Urinary bladder (tissue), 3 donors: ENCODE measurements around the genes ANO8, UNC13A and JAK3.

- PRO-cap: no peak
- RAMPAGE, long total RNA: no peak
Measured at GRCh38 chr19:17090476-17091286, 15.1 kb downstream of the MYO9B start.

DNA sequence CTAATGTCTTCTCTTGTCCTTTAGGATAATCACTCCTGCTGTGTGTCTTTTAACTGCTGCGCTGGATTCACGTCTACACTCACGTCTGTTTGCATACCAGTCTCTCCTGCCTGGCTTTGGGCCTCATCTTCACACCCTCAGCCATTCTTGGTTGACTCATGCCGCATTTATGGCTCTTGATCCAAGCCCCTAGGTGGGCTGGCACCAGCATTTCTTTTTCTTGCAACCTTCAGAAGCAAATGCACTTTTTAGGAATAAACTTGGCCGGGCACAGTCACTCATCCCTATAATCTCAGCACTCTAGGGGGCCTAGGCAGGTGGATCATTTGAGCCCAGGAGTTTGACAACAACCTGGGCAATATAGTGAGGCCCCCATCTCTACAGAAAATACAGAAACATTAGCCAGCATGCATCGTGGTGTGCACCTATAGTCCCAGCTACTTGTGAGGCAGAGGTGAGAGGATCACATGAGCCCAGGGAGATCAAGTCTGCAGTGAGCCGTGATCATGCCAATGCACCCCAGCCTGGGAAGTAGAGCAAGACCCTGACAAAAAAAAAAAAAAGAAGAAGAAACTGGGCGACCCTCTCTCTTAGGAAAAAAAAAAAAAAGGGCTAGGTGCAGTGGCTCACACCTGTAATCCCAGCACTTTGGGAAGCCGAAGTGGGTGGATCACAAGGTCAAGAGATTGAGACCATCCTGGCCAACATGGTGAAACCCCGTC, 23.0 kb downstream of the MYO9B start:
- PRO-cap: no peak
- RAMPAGE, long total RNA: no peak

DNA sequence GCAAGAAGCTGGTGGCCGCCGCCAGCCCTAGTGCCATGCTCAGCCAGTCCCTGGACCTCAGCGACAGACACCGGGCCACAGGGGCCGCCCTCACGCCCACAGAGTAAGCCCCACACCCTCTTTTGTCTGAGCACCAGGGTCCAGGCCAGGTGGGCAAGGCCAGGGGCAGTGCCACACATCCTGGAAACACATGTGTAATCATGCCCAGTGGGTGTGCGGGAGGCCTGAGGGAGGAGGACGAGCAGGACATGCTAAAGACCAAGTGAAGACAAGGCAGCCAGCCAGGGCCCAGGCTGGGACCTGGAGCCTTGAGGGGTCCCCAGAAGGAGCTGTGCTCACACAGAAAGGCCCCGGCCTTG, 19.8 kb upstream of the USE1 start:
- PRO-cap: no peak
- RAMPAGE, long total RNA: no peak

- PRO-cap: no peak
- RAMPAGE, long total RNA: no peak
Measured at GRCh38 chr19:17220070-17220962, 5.2 kb downstream of the USE1 start.

GRCh38 chr19:17239971-17240329, 5.8 kb downstream of the NR2F6 start:
- PRO-cap: no peak
- RAMPAGE, long total RNA: no peak

- PRO-cap: no peak
- RAMPAGE, long total RNA: no peak
Measured at GRCh38 chr19:17255275-17255715, 9.2 kb downstream of the USHBP1 start.

- PRO-cap: bidirectional peak, plus-strand start at chr19:17334879, minus-strand start at chr19:17334850
- RAMPAGE, long total RNA: no peak
Measured at GRCh38 chr19:17334340-17335391, at the start of gene ANO8. Gene ANO8 (minus strand): TSS chr19:17334855.

DNA sequence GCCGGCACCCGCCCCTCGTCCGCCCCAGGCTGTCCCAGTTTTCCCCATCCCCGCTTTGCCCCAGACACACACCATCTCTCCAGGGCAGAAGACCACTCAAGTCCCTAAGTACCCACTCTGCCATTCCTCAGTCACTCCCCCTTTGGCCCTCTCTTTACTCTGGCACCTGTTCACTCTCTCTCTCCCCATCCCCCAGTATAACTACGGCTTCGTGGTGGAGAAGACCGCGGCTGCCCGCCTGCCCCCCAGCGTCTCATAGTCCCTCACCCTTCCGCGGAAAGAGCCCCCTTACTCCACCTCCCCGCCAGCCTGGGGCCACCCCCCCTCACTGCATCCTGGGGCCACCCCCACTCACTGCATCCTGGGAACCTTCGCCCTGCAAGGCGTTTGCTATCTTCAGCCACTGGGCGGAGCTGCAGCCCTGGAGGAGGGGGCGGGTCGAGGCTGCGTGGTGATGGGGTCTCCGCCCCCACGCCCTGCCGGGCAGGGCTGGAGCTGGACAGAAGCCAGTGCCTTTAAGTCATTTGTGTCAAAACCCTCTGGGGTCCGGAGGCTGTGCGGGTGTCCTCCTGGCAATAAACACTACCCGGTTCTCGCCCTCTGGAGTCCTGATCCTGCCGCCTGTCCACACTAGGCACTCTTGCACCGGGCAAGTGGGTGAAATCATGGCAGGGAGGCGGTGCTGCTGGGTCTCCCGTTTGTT, 5.0 kb downstream of the MVB12A start:
- PRO-cap: no peak
- RAMPAGE, long total RNA: no peak

GRCh38 chr19:17447721-17448507, 554 bp downstream of the TMEM221 start:
- PRO-cap: no peak
- RAMPAGE, long total RNA: no peak

DNA sequence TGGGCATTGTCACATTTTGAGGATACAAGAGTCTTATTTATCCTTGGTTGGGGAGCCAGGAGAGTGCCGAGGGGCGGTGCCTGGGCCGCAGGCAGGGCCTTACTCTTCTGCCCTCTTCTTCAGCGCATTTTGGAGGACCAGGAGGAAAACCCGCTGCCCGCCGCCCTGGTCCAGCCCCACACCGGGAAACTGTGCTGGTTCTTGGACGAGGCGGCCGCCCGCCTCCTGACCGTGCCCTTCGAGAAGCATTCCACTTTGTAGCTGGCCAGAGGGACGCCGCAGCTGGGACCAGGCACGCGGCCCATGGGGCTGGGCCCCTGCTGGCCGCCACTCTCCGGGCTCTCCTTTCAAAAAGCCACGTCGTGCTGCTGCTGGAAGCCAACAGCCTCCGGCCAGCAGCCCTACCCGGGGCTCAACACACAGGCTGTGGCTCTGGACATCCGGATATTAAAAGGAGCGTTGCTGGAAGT, 6.2 kb upstream of the NIBAN3 start:
- PRO-cap: no peak
- RAMPAGE, long total RNA: no peak

- PRO-cap: no peak
- RAMPAGE, long total RNA: no peak
Measured at GRCh38 chr19:17577837-17578280, 22.4 kb downstream of the COLGALT1 start.

DNA sequence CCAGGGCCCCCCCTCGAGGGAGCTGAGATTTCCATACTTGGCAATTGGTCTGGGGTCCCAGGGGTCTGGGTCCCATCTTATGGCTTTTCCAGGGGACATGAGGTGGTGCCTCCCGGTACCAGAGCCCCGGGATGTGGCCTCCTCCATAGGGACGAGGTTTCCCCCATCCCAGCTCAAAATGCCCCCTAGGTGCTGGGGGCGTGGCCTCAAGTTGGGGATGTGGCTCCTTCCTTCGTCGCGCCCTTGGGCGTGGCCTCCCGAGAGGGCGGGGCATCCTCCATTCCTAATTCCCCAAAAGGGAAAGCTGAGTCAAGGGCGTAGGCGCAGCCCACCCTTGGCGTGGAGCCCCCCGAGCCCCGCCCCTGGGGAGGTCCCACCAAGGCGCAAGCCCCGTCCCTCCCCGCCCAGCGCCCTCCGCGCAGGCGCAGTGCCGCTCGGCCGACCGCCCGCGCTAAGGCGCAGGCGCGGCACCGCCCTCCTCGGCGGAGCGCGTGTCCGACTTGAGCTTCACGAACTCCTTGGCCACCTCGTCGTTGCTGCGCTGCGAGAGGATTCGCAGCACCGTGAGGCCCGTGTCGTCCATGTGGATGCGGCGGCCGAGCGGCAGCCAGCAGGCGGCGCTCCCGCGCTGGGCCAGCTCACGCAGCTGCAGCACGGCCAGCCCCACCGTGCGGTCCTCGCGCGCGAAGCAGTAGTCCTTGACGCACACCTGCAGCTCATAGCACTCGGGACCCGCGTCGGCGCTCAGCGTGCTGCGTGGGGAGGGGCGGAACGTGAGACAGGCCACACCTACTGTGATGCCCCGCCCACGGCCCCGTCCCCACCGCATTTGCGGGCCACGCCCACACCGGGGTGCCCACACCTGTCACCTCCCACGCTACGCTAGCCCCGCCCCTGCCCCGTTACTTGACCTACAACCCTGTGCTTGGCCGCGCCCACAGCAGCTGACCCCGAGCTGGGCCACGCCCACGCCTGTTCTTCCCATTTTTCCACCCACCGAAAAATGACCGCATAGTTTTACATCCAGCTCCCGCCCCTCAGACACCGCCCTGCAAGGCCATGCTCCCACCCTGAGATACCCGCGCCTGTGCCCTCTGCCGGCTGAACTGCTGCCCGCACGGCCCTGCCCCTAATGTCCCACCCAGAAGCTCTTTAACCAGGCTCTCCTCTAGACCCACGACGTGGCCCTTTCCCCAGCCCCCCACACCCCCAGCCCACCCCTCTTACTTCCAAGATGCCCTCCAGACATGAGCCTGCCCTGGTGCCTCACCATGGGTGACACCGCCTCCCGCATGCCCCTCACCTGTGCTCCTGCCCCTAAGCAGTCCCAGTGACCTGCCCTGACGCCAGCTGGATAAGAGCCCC, 50.6 kb downstream of the COLGALT1 start:
- PRO-cap: no peak
- RAMPAGE, long total RNA: no peak

- PRO-cap: no peak
- RAMPAGE, long total RNA: no peak
Measured at GRCh38 chr19:17688065-17688894, at the start of gene UNC13A. Gene UNC13A (minus strand): TSS chr19:17688354.

- PRO-cap: bidirectional peak, plus-strand start at chr19:17842321, minus-strand start at chr19:17842137
- RAMPAGE, long total RNA: no peak
Measured at GRCh38 chr19:17842270-17842626, 5.5 kb downstream of the JAK3 start.

- PRO-cap: unidirectional peak, plus-strand start at chr19:17847705; unidirectional peak, plus-strand start at chr19:17847764; bidirectional peak, plus-strand start at chr19:17848119, minus-strand start at chr19:17848056
- RAMPAGE, long total RNA: no peak
Measured at GRCh38 chr19:17847246-17848358, at the start of gene JAK3. Gene JAK3 (minus strand): TSS chr19:17847982.

DNA sequence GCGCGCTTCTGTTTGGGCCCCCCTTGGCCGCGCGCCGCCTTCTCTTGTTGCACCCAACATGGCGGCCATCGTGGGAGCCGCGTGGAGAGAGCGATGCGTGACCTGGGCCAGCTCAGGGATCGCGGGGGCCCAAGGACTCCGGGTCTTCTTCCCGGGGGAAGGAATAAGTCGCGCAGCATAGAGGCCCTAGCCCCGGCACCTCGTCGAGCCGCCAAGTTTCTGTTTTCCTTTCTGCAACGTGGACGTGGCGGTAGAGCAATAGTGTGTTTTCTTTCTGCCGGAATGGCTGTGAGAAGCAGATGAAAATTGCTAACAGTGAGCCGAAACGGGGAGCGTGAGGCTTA, 327 bp downstream of the RPL18A start:
- PRO-cap: no peak
- RAMPAGE, long total RNA: no peak

DNA sequence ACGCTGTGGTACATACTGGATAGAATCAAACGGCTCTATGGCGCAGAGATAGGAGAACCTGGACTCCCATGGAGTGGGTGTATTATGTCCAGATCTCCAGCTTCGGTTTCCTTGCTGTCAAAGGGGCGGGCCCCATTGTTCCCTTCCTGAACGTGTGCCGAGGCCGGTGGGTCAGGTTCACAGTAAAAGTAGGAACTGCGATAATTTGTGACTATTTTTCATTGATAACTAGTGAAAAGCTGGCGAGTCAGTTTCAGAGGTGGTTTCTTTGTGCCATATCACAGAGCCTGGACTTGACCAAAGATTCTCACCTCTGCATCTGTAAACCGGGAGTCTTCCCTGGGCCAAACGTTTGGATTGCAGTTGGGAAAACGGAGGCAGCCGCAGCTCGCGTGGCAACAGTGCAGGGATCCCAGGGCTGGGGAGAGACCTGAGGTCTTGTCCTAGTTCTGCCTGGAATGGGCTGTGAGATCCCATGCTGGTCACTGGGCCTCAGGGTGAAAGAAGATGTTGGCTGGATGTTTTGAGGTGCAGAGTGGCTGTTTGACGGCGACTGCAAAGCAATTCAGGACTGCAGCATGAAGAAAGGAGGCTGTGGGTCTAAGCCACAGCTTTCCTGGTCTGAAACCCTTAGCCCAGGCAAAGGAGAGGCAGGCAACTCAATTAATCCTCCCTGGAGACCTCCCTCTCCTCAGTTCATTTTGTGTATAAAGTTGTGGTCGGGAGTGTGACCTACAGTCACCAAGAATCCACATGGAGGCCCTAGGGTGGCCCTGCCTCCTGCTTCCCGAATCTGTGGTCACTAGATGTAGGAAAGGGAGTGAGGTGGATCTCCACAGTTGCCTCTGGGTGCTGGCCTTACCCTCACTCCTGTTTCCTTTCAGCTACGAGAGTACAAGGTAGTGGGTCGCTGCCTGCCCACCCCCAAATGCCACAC, 967 bp downstream of the RPL18A start:
- PRO-cap: no peak
- RAMPAGE, long total RNA: no peak

GRCh38 chr19:17864550-17864952, 4.8 kb downstream of the RPL18A start:
- PRO-cap: no peak
- RAMPAGE, long total RNA: no peak

DNA sequence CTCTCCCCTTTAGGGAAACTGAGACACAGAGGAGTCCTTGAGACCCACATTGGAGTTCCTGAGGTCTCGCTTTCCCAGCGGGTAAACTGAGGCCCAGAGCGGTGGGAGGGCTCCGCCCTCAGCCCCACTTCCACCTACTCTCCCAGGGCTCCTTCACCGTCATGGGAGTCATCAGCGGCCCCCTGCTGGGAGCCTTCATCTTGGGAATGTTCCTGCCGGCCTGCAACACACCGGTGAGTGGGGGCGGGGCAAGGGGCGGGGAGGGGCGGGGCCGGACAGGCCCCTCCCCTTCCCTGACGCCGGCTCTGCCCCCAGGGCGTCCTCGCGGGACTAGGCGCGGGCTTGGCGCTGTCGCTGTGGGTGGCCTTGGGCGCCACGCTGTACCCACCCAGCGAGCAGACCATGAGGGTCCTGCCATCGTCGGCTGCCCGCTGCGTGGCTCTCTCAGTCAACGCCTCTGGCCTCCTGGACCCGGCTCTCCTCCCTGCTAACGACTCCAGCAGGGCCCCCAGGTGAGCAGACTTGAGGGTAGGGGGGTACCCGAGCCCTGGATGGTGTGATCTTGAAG, 11.9 kb downstream of the SLC5A5 start:
- PRO-cap: no peak
- RAMPAGE, long total RNA: no peak

- PRO-cap: no peak
- RAMPAGE, long total RNA: no peak
Measured at GRCh38 chr19:17932418-17932792, 410 bp upstream of the CCDC124 start.